Esophagus muscularis mucosa (tissue), 4 donors: Measurements from ENCODE around the gene ARMC7.

DNA sequence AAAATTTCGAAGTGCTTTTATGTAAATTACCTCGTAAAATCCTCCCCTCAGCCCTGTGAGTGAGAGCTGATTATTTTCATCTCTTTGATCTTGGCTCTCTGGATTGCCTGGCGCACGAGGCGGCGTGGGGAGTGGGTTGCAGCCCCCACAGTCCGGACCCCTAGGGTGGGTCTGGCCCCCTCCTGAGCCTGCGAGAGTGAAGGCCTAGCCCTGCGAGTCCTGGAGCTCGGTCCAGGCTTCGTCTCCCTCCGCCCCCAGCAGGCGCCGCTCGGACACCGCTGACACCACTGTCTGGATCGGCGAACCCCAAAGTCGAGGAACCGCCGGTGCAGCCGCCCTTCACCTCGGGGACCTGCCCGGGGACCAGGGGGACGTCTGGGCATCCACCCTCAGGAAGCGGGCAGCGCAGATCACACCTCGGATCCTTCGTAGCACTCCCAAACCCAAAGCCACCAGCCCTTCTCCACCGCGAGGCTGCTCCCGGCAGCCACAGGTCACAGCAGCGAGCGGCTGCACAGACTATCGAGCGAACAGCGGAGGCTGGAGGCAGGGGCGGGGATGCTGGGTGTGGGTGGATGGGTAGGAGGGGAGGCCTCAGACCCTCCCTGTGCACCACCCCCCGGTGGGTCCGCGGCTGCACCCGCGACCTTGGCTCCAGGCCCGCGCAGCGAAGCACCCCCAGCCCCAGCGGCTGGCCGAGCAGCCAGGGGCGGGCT lies 1.3 kb downstream of the SDK2 start:
- PRO-cap: no peak
- RAMPAGE, long total RNA, 4 experiments: no peak in any of the 4 experiments

GRCh38 chr17:73777422-73777710 lies 133.1 kb upstream of the SDK2 start:
- PRO-cap: no peak
- RAMPAGE, long total RNA, 4 experiments: no peak in any of the 4 experiments

DNA sequence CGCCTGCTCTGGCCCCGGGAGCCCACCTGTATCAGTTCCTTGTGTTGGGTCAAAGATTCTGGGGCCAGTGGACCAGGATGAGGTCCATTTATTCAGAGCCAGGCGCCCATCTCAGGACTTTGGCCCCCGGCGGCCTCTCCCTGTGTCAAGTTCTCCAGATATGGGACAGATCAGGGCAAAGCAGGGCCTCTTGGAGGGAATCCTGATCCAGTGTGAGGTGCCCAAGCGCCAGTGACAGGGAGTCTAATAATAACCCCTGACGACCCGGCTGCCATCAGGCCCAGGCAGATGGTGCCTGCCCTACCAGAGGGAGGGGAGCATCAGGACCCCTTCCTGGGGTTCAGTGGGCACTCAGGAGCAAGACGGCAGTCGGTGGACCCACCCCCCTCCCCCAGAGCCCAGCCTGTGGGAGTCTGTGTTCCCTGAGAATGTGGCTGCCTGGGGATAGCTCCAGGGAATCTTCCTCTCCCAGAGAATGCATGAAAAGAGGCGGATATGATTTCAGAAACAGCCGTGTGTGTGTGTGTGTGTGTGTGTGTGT lies 1.4 kb downstream of the TTYH2 start:
- PRO-cap: bidirectional peak, plus-strand start at position 274 of the sequence, minus-strand start at position 162 of the sequence
- RAMPAGE, long total RNA, 4 experiments: no peak in any of the 4 experiments

- PRO-cap: no peak
- RAMPAGE, long total RNA, 4 experiments: no peak in any of the 4 experiments
These were observed 12.0 kb upstream of the GPRC5C start for GRCh38 chr17:74419769-74420462.

- PRO-cap: no peak
- RAMPAGE, long total RNA, 4 experiments: no peak in any of the 4 experiments
These were observed 2.3 kb upstream of the GPRC5C start for GRCh38 chr17:74429524-74430060.

DNA sequence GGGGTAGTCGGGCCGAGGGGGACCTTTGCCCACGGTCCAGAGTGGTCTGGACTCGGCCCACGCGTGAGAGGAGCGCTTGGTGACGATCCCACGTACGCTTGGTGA lies 475 bp upstream of the GPRC5C start:
- PRO-cap: no peak
- RAMPAGE, long total RNA, 4 experiments: no peak in any of the 4 experiments

GRCh38 chr17:74452948-74453598 lies 13.4 kb upstream of the CD300A start:
- PRO-cap: bidirectional peak, plus-strand start at chr17:74453326, minus-strand start at chr17:74453220
- RAMPAGE, long total RNA, 4 experiments: no peak in any of the 4 experiments

DNA sequence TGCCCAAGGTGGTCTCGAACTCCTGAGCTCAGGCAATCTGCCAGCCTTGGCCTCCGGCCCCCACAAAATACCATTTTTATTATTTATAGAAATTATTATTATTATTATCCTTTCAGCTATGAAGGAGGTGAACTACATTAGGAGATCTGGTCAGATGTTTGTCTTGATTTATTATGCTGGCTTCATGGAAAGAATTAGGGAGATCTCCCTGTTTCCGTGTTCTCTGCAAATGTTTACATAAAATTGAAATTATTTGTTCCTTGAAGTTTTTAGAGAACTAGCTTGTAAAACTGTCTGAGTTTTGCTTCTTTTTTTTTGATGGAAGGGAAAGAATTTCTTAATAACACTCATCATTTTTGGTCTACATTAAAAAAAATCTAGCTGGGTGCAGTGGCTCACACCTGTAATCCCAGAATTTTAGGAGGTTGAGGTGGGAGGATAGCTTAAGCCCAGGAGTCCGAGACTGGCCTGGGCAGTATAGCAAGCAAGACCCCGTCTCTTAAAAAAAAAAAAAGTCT lies 2.5 kb downstream of the CD300A start:
- PRO-cap: no peak
- RAMPAGE, long total RNA, 4 experiments: no peak in any of the 4 experiments

- PRO-cap: no peak
- RAMPAGE, long total RNA, 4 experiments: no peak in any of the 4 experiments
These were observed 18.6 kb downstream of the CD300LB start for GRCh38 chr17:74512376-74513278.

DNA sequence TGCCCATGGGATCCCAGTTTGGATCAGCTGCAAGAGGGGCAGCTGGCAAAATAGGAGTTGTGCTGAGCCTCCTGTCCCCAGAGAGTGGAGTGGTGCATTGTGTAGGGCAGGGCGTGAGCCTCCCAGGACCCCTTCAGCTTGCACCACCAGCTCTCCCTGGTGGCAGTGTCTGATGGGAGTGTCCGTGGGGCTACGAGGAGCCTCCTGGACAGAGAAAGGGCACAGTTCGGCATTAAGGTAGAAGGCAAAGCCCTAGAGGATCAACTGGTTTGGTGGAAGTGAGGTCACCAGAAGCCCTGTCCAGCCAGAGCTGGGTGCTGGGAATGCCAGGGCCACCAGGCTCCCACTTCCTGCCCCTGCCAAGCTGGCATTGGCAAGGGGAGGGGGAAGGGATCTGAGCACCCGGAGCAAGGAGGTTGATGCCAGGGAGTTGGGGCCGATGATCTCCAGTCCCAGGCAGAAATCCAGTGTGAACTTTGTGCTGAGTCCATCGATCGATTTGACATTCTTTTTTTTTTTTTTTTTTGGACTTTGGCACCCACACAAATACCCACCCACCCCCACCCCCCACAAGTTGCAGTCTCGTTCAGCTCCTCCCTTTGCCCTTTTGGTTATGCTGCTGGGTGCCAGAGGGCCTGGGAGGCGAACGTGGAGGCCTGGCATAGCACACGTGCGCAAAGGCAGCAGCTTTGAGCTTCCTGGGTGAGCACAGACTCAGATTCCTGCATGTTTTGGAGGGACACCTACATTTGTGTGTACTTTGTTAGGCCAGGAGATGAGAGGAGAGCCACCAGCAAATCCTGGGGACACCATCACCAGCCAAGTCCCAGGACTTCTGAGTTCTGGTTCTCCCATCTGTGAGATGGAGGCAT lies 2.0 kb downstream of the NHERF1 start:
- PRO-cap: unidirectional peak, minus-strand start at position 280 of the sequence
- RAMPAGE, long total RNA, 4 experiments: no peak in any of the 4 experiments

GRCh38 chr17:74761850-74762496 lies 13.5 kb downstream of the NHERF1 start:
- PRO-cap: no peak
- RAMPAGE, long total RNA, 4 experiments: no peak in any of the 4 experiments

DNA sequence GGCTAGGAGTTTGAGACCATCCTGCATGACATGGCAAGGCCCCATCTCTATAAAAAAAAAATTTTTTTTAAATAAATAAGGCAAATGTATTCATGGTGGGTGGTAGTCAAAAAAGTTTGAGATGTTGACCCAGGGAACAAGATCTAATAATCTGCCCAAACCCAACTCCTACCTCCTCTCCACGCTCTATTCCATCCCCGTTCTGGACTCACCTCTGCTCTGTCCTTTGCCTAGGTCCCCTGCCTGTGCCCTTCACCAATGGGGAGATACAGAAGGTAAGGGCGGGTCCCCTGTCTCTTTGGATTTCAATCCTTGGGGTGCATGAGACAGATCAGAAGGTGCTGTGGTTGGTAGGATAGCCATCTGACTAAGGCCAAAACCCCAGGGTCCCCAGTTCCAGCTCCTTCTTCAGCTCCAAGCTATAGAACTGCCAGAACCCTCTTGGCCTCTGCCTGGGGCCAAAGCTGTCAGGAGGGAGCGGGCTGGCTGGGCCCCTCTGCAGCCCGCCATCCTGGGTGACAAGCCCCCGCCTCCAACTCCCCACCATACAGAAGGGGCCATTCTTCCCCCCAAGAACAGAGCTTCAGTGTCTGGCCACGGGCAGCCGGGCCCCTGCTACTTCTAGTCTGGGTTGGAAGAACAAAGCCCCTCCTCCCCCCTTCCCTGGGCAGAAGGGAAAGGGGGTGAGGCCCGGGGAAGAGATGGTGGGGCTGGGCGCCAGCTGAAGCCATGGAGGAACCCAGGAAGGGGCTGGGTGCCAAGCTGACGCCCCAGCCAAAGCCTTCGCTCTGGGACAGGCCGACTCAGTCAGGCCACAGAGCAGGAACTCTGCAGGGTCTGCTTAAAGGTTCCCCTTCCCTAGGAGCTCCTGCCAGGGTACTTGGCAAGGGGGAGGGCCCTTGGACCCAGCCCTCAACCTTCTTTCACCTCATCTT lies 9.2 kb downstream of the NAT9 start:
- PRO-cap: no peak
- RAMPAGE, long total RNA, 4 experiments: no peak in any of the 4 experiments

- PRO-cap: bidirectional peak, plus-strand start at chr17:75109971, minus-strand start at chr17:75109855
- RAMPAGE, long total RNA, 4 experiments: start-site peak on the plus strand in 2 of 4 experiments, at chr17:75109967-75109975 at its widest, 16 to 34 reads per replicate
These were observed at the start of gene ARMC7 for GRCh38 chr17:75109734-75110625. Gene ARMC7, plus strand, starts transcription at chr17:75109969.

- PRO-cap: no peak
- RAMPAGE, long total RNA, 4 experiments: no peak in any of the 4 experiments
These were observed 9.2 kb downstream of the JPT1 start for GRCh38 chr17:75145088-75145581.

- PRO-cap: unidirectional peak, plus-strand start at chr17:75153499
- RAMPAGE, long total RNA, 4 experiments: no peak in any of the 4 experiments
These were observed 929 bp downstream of the JPT1 start for GRCh38 chr17:75153140-75154025.

DNA sequence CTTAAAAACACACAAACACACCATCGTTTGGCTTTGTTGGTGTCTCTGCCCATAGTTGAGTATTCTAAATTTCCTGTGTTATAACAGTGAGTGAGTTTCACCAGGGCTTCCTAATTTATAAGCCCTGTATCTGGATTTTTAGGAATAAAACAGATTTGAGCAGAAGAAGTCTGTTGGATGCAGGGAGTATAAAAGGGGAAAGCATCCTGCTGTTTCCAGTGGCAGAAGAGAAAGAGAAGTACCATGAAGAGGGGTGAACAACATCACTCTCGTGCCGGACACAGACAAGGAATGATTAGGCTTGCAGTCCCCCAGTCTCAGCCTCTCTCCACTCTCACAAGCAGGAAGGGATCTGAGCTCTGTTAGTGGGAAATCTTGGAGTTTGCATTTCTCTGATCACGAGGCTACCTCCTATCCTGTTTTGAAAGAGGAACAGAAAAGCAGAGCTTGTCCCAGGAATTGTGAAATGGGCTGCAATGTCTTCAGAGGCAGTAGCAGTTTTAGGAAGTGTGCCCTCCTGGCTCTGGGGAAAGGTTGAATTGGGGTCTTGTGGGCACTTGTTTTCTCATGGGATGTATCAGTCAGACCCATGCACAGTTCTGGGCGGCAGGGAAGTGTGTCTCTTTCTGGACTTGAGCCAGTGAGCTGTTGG lies 22.7 kb downstream of the NUP85 start:
- PRO-cap: unidirectional peak, minus-strand start at position 293 of the sequence
- RAMPAGE, long total RNA, 4 experiments: no peak in any of the 4 experiments

GRCh38 chr17:75239568-75240710 lies 21.5 kb downstream of the GGA3 start:
- PRO-cap: unidirectional peak, plus-strand start at chr17:75240428
- RAMPAGE, long total RNA, 4 experiments: no peak in any of the 4 experiments

DNA sequence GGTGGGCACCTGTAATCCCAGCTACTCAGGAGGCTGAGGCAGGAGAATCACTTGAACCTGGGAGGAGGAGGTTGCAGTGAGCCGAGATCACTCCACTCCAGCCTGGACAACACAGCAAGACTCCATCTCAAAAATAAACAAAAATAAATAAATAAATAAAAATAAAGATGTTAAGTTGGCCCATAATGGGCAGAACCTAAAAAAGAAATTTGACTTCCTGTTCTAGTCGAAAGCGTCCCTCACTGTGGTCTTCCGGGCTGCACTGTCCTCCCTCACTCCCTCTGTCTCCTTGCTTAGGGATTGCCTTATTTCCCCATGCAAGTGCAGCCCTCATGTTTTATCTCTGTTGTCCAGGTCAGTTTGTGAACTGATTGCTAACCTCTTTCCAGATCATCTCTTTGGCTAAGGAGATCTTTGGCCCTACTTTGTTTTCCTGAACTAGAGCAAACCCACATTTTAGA lies 5.8 kb upstream of the SLC25A19 start:
- PRO-cap: no peak
- RAMPAGE, long total RNA, 4 experiments: no peak in any of the 4 experiments

- PRO-cap: no peak
- RAMPAGE, long total RNA, 4 experiments: no peak in any of the 4 experiments
These were observed 51.0 kb downstream of the GRB2 start for GRCh38 chr17:75354414-75354981.

DNA sequence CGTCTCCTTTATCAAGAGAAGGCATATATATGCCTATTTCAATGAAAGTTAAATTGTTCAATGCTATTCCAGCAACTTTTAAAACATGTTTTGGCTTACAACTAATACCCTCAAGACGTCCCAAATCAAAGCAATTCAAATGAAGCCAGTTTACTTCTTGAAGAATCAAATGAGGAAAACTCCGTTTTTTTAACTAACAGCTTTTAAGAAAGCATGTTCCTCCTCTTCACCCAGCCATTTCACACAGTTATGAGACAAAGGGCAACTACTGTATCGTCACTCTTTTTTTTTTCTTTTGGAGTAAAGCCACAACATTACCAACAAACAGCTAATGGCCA lies 14.7 kb downstream of the GRB2 start:
- PRO-cap: no peak
- RAMPAGE, long total RNA, 4 experiments: no peak in any of the 4 experiments